Right common carotid artery plus branches (tissue), 1 donor: ENCODE measurements around a stretch of chr10.

- PRO-cap, result no peak
Observed at GRCh38 chr10:22596785-22597589, 117.4 kb downstream of the PIP4K2A start.

DNA sequence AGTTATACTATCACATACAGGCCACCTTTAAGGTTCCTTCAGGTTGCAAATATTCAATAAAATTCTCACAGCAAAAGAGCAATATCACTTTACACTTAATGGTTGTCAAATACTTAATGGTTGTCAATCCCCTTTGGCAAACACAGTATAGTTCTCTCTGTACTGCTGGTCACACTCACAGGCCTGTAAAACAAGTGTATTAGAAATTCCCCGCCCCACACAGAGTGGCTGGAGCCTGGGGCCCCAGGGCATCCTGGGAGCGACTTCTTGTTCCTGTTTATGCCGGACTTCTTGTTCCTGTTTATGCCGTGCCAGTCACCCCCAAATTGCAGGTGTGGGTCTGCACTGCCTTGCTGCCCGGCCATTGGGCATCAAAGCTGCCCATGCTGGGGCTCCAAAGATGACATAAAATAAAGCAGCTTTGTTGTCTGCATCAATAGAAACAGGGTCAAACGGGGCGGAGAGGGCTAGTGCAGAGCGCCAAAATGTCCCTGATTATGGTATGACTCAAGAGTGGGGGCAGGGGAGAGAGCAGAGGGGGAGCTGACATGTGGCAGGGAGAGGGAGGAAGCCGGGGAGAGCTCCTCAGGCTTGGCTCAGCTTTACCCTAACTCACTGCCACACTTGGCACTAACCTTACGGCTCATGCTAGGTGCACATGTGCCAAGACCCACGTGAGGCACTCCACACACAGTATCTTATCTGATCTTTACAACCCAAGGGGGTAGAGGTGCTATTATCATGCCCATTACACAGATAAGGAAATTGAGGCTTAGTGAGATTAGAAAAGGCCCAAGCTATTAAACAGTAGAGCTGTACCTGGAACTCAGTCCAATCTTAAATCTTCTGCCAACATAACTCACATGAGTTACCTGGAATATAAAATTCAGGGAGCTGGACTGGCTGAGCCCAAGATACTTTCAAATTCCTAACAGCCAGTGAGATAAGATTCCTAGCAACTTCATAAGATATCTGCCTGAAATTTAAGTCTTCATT is 98.4 kb downstream of the PIP4K2A start:
- PRO-cap, result unidirectional peak, minus-strand start at position 192 of the sequence

DNA sequence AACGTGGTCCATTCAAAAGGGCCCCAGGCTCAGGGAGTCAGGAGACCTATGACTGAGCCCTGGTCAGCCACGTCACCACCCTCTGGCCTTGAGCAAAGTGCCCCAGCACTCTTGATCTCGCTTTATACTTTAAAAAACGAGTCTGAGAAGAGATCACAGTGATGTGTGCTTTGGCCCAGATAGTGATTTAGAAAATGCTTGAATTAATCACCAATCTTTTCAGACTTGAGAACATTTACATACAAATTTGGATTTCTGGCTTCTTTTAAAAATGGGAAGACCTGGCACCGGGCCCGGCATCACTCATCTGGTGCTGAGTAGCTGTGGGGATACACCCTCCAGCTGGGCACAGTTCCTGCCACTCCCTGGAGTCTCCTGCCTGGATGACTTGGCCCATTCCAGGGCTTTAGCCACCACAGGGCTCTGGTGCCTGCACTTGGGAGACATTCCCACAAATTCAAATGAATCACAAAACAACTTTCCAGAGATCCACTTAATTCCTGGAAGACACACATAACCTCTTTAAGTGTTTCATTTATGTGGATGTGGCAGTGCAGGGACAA is 93.9 kb downstream of the PIP4K2A start:
- PRO-cap, result no peak

- PRO-cap, result no peak
Observed at GRCh38 chr10:22655278-22655551, 59.2 kb downstream of the PIP4K2A start.

GRCh38 chr10:22691558-22692205 is 22.7 kb downstream of the PIP4K2A start:
- PRO-cap, result no peak

GRCh38 chr10:23342287-23342931 is 2.2 kb downstream of the C10orf67 start:
- PRO-cap, result no peak

GRCh38 chr10:23343544-23344197 is 926 bp downstream of the C10orf67 start:
- PRO-cap, result no peak

- PRO-cap, result no peak
Observed at GRCh38 chr10:23405533-23405957, 33.3 kb upstream of the OTUD1 start.

- PRO-cap, result no peak
Observed at GRCh38 chr10:23821980-23822237, 383.0 kb downstream of the OTUD1 start.

- PRO-cap, result no peak
Observed at GRCh38 chr10:24008521-24009074, 200.3 kb upstream of the KIAA1217 start.

- PRO-cap, result no peak
Observed at GRCh38 chr10:24115893-24116194, 93.1 kb upstream of the KIAA1217 start.

DNA sequence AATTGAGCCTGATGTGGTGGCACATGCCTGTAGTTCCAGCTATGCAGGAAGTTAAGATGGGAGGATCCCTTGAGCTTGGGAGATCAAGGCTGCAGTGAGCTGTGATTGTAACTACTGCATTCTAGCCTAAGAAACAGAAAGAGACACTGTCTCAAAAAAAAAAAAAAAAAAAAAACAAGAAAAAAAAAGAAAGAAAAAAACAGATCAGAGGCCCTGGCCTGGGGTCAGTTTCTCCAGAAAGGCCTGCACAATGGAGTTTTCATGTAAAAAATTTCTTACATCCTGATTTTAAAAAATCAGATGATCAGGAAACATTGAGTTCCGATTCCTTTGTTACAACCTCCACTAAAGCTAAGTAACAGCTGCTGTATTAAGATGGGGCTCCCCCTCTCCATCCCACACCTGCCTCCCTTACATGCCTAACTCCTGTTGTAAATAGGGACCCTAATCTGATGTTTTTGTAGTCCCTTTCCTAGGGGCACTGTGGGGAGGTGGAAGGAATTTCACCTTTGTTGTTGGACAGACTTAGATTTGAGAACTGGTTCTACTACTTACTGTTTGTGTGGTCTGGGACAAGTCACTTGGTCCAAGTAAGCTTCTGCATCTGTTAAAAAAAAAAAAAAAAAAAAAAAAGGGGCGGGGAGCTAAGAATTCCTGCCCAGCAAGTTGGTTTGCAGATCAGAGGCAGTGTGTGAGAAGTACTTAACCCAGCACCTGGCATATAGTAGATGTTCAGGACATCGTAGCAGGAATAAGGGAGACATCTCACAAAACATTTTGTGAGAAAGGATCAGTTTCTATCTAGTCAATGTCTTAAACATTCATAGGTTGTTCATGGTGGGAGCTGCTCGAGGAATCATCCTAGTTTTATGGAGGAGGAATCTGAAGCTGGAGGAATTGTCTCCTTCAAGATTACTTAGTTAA is 42.6 kb downstream of the KIAA1217 start:
- PRO-cap, result no peak

DNA sequence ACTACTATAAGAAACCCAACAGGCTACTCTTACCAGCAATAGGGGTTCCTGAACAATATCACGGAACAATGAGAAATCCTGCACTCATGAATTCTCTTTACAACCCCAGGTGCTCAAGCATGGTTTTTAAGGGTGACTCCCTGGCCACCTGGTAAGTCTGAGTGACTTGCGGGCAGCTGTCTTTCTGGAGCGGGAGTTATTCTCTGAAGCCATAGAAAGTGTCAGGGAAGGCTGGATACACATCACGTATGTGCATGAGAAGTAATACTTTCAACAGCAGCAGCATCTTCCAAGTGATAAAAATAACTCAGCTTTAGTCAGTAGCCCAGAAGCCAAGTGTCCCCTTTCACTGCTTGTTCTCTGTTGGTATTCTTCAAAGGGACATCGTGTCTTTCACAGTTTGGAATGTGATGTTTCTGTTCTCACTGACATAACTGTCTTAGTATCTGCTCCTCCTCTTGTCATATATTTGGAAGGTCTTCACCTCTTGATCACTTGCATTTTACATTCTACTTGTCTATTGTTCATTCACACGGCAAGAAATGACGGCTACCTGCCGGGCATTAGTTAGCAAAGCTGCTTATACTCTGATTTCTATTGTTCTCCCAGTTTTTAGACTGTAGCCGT is 97.6 kb downstream of the KIAA1217 start:
- PRO-cap, result no peak

- PRO-cap, result no peak
Observed at GRCh38 chr10:24344068-24344948, 135.4 kb downstream of the KIAA1217 start.

DNA sequence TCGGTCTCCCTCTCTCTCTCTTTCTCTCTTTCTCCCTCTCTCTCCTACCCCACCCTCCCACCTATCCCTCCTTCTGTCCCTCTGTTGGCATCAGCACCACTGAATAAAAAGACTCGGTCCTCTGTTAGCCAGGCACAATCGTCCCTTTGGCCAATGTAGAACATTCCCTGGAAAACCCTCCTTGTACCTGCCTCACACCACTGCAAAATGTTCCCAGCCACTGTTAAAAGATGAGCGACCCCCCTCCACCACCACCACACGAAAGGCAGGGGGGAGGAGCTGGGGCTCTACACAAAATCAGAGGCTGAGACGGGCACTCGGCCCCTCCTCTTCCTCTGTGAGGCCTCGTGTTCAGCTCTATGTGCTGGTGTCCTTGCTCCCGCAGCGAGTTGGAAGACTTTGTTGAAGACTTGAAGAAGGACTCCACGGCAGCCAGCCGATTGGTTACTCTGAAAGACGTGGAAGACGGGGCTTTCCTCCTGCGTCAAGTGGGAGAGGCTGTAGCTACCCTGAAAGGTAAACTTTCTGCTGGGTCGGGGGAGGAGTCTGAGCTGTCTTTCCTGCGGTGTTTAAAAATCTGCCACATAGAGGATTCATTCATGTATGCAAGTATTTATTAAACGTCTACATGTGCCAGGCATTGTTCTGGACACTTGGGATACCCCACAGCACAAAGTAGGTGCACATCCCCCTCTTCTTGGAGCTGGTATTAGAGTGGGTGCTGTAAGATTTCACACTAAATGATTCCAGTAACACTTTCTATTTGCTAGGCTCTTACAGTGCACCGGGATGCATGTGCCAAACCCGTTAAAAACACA is 203.7 kb downstream of the ARHGAP21 start:
- PRO-cap, result no peak

DNA sequence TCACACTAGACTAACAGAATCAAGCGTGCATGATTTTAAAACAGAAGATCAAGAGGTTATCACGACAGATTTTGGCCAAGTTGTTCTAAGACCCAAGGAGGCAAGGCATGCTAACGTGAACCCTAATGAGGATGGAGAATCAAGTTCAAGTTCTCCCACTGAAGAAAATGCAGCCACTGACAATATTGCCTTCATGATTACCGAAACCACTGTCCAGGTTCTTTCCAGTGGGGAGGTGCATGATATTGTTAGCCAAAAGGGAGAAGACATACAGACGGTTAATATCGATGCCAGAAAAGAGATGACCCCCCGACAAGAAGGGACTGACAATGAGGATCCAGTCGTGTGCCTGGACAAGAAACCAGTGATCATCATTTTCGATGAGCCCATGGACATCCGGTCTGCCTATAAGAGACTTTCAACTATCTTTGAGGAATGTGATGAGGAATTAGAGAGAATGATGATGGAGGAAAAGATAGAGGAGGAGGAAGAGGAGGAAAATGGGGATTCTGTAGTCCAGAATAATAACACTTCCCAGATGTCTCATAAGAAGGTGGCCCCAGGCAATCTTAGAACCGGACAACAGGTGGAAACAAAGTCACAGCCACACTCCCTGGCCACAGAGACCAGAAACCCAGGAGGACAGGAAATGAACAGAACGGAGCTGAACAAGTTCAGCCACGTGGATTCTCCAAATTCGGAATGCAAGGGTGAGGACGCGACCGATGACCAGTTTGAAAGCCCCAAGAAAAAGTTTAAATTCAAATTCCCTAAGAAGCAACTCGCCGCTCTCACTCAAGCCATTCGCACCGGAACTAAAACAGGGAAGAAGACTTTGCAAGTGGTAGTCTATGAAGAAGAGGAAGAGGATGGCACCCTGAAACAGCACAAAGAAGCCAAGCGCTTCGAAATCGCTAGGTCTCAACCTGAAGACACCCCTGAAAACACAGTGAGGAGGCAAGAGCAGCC is 180.2 kb downstream of the ARHGAP21 start:
- PRO-cap, result no peak

DNA sequence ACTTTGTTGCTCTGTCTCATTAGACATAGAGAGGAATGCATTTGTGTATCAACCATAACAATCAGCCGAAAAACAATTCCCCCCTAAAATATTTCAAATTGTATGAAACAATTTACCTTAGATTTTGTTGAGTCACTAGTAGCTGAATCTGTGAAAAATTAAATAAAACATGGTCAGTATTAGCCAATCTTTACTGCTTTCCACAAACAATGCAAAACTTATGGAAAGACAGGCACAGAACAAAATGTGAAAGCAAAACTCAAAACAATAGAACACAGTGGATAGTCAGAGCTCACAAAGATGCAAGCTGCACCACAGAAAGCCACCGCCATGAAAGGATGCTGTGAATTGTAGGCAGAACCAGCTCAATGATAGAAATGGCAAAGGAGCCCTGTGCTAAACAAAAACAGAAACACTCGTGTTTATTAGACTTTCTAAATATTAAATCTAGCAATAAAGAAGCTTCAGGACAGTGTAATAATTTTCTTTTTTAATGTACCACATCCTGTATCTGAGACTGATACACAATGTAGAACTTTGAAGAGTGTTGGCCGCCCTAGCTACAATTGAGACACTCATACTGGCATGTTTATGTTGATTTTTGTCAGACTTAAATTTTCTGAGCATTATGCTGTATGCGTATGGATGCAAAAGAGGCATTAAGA is 134.4 kb downstream of the ARHGAP21 start:
- PRO-cap, result no peak

DNA sequence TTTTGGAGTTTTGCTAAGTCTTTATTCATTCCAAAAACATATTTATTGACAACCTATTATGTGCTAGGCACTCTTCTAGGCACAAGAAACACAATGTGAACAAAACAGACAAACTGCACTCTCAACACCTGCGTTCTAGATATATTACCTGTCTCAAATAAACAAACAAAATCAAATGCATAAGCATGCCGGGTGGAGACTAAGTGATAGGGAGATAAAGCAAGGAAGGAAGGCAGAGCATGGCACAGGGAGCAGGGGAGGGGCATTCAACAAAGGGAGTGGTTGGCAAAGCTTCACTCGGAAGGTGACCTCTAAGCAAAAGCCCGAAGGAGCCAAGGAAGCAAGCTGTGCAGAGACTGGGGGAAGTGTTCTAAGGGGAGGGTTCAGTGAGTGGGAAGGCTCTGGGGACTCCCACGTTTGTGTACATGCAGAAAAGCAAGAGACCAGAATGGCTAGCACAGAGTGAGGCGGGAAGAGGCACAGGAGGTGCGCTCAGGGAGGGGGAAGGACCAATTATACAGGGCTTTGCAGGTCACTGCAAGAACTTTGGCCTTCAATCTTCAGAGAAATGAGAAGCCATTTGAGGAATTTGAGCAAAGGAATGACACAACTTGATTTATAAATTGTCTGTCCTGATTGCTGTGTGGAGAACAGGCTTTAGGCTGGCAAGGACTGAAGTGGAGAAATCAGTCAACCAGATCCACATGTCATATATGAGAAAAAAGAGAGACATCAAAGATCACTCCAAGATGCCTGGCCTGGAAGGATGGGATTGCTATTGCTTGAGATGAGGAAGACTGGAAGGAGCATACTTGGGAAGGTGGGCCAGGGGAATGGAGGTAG is 7.4 kb downstream of the ARHGAP21 start:
- PRO-cap, result no peak

GRCh38 chr10:24867102-24867833 is 85.1 kb downstream of the PRTFDC1 start:
- PRO-cap, result bidirectional peak, plus-strand start at chr10:24867412, minus-strand start at chr10:24867372

- PRO-cap, result no peak
Observed at GRCh38 chr10:24894612-24895292, 57.7 kb downstream of the PRTFDC1 start.